Subcutaneous preadipocyte (primary cell): ENCODE measurements around the gene AMPD1.

- CAGE, long polyA plus RNA: no peak
Measured at GRCh38 chr1:114345779-114346845, 164.9 kb downstream of the TRIM33 start.

DNA sequence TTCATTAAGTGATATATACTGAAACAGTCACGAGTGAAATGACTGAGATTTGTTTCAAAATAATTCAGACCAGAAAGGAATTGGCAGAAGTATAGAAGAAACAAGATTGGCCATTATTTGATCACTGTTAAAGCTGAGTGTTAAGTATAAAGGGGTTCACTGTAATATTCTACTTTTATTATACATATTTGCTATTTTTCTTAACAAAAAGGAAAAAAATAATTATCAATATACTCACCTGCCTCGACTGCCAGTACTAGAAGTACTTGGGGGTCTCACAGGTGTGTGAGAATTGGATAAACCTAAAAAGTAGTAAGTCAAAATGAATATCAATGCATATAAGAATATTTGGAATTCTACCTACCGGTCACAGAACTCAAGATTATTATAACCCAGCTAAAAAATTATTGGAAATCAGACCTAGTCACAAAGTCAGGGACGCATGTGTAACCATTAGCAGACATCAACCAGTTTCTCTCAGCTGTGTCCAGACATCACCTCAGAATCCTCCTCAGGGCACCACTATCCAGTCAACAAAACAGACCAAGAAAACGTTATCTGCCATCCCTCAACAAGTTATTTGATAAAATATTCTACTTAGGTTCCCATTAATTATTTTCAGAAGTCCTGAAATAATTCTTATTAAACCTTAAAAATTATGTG, 102.4 kb downstream of the TRIM33 start:
- CAGE, long polyA plus RNA: no peak

DNA sequence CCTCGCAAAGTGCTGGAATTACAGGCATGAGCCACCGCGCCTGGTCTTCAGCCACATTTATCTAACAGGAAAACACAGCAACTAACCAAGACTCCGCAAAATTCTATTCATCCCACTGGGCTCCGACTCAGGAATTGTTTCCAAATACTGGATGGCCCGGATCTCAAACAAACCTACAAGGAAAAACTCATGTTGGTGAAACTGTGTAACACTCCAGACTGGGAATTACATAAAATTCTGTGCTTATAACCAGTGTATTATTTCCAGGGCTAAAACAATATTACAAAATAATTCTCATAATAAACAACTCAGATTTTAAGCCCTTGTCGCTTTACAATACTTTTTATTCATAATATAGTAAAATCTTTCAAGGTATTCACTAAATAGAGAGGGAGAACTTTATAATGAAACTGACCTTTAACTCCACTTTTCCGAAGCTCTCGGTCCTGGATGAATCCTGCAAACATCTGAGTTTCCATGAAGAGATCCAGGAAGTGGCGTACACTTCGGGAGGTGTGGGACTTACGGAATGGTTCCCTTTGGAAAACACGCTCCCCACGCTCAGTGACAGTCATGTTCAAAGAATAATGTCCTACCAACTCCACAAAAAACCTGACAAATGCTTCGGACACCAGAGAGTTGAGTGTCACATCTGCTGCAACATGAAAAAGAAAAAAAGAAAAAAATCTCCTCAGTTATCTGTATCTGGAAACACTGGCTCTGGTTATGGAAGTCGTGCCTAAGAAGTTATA, 6.1 kb upstream of the BCAS2 start:
- CAGE, long polyA plus RNA: no peak

DNA sequence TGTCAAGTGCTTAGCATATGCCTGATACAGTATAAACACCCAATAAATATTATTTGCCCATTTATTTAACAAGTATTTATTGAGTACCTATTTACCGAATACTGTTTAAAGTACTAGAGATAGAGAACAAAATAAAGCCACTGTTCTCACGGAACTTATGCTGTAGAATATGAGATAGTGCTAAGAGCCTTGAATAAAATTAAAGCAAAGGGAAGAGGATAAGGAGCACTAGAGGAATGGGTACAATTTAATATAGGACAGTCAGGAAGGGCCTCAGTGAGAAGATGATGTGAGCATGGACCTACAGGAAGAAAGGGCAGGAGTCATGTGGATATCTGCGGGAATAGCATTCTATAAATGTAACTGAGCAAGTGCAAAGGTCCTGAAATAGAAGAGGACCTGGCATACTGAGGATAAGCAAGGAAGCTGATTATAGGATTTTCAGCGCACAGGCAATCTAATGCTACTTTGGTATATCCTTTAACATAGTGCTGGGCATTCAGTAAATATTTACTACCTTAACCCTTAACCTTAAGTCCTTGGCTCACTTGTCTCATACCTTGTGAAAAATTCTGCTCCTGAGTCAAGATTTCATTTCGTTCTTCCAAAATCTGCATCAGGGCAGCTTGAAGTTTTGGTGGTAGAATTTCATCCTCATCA, 12.6 kb upstream of the BCAS2 start:
- CAGE, long polyA plus RNA: no peak

GRCh38 chr1:114695055-114695930, at the start of gene AMPD1:
Gene AMPD1 (minus strand): TSS chr1:114695546.
- CAGE, long polyA plus RNA: no peak

- CAGE, long polyA plus RNA: no peak
Measured at GRCh38 chr1:114748607-114749287, 9.0 kb downstream of the CSDE1 start.

- CAGE, long polyA plus RNA: no peak
Measured at GRCh38 chr1:115056163-115056889, 26.7 kb downstream of the TSHB start.

- CAGE, long polyA plus RNA: no peak
Measured at GRCh38 chr1:115325752-115326386, 12.2 kb downstream of the NGF start.

- CAGE, long polyA plus RNA: no peak
Measured at GRCh38 chr1:115336724-115337107, 1.3 kb downstream of the NGF start.

GRCh38 chr1:115340950-115341465, 3.0 kb upstream of the NGF start:
- CAGE, long polyA plus RNA: no peak

DNA sequence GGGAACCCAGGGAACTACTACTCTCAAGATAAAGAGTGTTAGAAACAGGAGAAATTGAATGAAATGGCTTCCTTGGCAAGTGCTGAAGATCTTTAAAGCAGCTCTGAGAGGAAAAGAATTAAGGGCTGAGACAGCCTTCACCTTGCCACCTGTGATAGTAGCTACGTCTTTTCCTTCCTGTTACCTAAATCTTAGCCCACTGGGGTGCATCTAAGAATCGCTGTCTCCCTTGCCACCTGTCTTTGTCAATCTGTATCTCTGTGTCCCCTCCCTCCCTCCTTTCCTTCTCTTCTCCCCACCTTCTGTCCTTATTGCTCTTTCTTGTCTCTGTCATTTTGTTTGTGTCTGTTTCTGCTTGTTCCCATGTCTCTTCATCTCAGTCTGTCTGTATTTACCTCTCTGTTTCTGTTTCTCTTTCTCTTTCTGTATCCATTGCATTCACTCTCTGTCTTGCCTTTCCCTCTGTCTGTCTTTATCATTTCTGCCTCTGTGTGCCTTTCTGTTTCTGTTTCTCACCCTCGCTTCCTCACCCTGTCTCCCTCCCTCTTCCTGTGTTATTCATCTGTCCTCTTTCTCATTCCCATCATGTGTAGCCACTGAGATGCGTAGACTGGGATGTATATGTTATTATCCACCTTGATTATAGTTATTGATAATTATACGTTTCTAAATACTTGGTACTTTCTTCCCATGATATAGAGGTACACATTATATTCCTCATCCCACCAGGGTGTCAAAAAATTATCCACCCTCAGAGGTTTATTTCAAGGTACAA, 30.3 kb downstream of the SLC22A15 start:
- CAGE, long polyA plus RNA: no peak

GRCh38 chr1:116151908-116152504, 40.8 kb downstream of the MAB21L3 start:
- CAGE, long polyA plus RNA: no peak

DNA sequence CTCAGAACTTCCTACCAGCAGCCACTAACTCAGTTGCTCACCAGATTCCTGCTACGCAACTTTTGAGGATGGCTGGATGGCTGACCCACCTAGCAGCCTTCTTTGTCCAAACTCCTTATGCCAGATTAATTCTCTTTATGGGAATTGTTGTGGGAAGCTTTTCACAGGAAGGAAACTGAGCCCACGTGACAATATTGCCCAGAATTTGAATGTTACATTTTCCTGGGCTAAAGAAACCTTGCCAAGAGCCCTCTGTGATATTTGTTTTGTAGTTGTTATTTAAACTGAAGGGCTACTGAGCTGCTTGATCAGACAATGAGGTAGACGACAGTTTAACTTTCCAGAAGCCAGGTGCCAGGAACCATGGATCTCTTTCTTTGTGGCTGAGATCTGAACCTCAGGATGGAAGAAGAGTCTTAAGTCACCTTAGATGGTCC, 85.5 kb upstream of the ATP1A1 start:
- CAGE, long polyA plus RNA: no peak

DNA sequence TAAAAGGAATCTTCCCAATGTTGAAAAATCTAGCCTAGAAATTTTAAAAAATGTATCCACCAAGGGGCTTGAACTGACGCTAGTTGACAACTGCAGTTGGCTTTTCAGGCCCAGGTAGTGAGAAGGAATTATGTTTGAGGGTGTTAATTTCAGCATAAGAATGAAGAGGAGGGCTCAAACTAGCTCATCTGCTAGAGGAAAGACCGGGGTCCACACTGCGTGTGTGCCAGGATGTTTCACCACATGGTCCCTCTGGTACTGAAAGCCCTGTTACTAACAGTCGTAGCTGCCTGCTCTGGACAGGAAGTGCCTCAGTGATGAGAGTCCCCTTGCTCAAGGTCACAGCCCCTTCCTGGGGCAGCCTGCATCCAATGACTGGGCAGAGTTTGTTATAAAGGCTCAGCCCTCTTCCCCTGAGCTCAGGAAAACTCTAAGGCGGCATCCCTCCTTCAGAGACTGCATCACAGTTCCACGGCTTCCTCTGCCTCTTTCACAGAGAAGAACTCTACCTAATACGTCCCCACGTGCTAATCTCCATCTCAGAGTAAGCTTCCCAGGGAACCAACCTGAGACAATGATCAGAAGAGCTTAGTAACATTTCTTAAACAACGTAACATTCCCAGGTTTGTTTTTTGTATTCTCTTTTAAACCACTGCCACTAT, 38.2 kb upstream of the ATP1A1 start:
- CAGE, long polyA plus RNA: no peak

DNA sequence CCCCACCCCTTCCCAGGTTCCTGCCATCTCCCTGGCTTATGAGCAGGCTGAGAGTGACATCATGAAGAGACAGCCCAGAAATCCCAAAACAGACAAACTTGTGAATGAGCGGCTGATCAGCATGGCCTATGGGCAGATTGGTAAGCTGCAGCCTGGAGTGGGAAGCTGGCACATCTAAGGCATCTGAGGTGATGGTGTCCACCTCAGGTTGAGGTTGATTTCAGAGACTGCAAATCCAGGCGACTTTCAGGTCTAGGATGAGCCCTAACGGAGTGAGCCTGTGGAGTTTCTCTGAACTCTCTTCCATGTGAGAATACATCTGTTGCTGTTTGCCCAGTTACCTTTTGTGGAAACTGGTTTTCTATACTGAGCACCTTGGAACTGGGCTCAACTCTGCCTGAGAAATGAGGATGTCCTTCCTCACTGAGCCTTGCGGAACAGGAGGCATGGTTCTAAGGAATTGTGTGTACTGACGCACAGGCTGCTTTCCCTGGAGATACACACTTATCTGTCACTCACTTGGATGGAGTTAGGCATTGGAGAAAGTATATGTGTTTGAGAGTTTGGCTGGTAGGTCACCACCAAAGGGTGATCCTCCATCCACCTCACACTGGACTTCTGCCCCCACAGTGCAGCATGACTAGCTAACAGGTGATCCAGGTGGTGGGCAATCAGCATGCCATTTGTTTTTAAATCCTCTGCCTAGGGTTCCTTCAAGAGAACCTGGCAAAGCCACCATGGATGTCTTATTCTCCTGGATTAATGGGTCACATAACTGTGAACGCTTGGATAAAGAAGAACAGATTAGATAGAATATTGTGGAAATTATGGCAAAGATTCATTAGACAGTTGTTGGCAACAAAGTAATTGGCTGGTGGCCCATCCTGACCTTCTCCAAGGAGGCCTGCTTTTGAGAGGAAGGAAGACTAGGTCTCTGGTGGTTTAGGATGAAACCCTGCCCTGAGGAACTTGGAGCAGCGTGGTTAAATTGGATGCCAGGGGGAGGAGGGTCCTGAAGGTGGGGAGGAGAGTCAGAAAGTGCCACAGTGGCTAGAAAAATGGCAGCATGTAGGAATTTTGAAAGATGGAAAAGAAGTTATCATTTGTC, 26.7 kb downstream of the ATP1A1 start:
- CAGE, long polyA plus RNA: no peak

DNA sequence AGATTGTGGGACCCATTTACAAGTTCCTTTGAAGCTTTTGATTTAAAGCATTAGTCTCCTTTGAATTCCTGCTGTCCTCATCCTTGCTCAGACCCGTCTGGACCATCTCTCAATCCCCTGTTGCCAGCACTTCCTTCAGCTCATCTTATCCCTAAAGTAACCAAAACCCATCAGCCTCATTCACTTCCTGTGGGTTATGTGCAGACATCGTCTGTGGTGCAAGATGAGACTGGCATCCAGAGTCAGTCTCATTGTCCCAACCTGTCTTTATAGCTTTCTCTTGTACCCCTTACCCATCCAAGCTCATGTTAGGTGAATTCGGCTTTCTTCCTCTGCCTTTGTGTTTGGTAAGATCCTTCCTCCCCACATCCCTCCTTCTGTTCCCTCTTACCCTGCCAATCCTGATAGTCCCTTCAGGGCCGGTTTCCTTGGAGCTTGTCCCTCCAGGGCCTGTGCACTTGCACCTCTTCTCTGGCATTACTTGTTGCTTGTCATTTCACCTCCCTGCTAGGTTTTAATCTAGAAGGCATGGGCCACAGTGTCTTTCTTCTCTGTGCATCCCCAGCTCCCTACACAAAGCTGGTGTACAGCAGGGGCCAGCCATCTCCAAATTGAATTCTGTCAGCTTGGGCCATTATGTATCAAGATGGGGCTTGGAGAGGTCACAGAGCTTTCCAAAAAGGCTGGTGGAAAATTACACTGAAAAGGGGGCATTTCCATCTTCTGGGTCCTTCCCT, 29.5 kb downstream of the ATP1A1 start:
- CAGE, long polyA plus RNA: no peak

DNA sequence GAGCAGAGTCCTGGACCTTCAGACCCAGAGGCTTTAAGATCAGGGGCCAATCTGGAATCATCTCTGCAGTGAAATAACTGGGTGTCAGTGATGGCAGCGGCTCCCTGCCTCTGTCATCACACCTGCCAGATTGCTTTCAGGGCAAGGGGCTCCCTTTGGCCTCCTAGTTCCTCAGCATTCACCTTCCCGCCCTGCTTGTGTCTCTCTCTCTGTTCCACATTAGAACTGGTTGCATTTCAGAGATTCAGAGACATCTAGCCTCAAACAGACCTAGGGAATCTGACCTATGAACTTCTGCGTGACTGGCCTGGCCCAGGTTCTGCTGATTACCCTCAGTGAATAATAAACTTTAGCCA, 87.8 kb downstream of the ATP1A1 start:
- CAGE, long polyA plus RNA: no peak

DNA sequence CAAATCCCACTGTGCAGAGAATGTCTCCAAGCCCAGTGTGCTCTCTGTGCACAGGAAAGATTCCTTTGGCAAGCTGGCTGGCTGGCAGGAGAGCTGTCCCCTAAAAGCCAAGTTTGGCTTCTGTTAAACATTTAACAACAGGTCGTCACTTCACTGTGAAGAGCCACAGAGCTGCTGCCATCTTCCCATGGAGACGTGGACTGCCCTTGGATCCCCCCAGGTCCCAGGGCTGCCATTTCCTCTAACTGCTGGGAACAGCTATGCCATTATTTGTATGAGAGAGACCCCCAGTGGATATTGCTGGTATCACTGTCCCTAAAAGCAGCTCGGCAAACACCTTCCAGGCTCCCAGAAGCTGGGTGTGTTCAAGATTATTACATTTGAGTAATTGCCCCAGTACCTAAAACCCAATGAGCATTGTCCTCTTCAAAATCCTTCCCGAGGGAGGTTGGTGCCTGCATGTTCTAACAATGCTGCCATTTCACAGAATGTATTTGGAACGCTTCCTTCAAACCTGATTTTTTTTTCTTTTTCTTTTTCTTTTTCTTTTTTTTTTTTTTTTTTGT, 71.8 kb downstream of the CD58 start:
- CAGE, long polyA plus RNA: no peak

- CAGE, long polyA plus RNA: no peak
Measured at GRCh38 chr1:116504303-116504934, 66.4 kb downstream of the CD58 start.

DNA sequence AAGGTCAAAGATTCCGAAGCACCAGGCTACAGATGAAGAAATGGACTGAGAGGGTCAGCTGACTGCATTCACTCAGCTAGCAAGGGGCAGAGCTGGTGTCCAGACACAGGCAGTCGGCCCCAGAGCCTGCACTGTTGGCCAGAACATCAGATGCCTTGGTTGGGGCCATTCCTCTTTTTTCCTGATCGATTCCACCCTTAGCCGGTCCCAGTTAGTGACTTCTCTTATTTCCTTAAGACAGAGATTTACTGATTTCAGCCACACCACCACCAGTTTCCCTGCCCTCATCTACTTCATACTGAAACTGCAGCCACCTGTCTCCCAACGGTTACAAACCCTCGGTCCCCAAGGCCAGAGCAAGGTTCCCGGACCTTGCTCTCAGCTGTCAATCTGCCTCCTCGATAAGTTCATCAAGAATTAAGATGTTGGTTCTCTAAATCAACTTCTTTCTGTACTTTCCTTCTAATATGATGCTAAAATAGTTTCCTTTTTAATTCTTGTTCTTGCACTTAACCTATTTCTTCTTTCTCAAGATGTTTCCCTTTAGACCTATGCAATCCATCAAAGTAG, 11.4 kb downstream of the CD58 start:
- CAGE, long polyA plus RNA: no peak